AG09319 (cell line): ENCODE measurements around a stretch of chr15.

DNA sequence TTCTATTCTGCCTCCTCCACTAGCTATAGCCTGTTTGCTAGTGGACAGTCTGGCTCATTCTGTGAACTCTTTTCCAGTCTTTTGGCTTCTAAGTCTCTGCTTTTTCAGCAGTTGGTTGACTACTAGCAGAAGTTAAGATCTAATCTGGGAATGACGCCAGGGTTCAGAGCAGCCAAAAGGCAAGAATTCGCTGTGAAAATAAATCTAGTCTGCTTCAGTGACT is 73.7 kb upstream of the WDR72 start:
- RRBS: no CpG with 5 or more reads among the region's 2 CpGs

DNA sequence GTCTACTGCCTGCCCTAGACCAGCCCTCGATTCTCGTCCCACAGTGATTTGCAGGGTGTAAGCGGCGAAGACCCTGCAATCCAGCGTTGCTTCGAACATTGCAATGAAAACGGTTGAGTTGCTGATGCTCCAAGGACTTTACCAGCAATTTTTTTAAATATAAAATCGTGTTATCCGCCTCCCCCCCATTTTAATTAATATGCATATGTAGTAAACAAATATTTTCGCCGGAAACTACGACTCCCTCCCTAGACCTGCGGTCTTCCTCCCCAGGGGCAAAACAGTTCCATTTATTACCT is 489 bp upstream of the RSL24D1 start:
- RRBS: no CpG with 5 or more reads among the region's 13 CpGs

- RRBS: no CpG with 5 or more reads among the region's 6 CpGs
These were observed 33.9 kb downstream of the RAB27A start for GRCh38 chr15:55255713-55256144.

DNA sequence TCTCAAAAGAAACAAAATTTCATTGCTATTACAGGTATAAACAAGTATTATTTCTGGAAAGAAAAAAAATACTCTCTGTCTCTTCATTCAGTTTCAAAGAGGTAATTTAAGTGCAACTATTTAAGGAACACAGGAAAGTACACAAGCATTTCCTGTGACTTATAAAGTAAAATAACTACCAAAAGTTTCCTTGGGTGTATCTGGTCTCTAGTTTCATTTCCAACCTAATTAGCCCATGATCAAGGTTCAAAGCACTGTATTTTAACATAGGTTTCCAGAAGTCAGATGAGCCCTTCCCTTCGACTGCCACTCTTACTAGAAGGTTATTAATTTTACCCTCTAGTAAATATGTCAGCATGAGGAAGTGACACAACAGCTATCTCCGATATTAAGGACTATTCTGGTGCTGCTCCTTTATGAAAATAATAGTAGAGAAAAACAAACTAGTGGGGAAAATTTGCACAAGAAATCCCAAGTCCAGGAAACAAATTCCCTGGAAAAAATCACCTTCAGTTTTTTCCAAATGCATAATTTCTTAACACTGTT is 35.4 kb downstream of the CCPG1 start:
- RRBS: no CpG with 5 or more reads among the region's 2 CpGs

DNA sequence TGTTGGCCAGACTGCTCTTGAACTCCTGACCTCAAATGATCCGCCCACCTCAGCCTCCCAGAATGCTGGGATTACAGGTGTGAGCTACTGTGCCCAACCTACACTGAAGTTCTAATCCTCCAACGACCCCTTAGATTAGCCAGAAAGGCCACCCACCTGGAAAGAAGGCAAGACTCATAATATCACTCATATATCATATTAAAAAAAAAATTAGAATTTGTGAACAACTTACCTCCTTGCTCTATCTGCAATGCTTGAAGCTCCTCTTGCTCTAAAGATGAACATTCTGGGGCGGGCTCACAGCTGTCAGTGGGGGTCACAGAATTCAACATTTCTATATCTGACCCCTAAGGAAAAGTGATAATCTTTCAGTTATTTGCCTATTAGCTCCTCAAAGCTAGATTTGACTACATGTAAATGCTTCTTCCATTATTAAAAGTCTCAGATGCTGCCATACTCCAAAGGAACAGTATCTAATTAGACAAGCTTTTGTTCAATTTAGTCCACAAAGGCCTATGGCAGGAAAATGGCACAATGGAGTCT is 22.7 kb downstream of the CCPG1 start:
- RRBS: no CpG with 5 or more reads among the region's 3 CpGs

GRCh38 chr15:55799700-55800225 is 56.8 kb upstream of the PRTG start:
- RRBS: no CpG with 5 or more reads among the region's 6 CpGs

DNA sequence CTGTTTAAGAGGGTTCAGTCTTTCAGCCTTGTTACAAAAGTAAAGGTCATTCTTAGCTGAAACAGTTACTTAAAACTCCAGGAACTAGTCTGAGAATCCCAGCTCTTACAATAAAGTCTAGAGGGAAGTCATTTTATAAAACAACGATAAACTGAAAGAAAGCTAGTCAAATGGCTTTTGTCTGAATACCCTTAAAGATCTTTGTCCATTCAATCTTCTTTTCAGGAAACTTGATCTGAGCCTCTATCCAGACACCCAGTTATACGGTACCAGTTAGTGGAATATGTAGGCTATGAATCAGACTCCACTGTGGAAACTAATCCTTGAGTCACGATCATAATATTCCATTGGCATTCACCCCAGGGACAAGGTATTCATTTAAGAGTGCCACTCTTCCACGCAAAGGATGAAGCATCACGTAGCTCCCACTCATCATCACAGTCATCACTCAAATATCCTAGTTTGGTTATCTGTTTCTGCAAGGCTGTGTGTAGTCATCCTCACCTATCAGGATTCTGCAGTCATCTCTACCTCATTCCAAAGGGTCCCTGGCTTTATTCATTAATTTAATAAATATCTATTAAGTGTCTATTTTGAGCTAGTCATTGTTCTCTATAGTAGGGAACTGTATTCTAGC is 85.7 kb downstream of the NEDD4 start:
- RRBS: no CpG with 5 or more reads among the region's 5 CpGs

DNA sequence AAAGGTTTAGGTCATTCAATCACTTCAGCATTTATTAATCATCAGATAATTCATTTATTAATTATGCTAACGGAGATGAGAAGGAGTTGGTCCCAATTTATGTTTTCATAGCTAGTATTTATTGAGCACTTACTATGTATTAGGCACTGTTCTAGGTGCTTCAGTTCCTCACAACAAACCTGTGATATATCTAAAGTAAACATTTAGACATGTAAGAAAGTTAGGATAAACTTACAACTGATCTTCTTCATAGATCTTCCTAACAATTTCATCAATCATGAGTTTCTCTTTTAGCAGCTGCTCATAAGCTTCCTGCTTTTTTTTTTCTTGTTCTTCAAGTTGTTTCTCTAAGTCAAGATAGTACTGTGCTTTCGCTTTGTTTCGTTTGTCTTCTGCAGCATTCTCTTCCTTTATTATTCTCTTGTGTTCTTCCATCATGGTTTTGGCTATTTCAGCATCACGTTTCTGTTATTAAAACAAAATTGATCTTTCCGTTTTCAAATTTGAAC is 20.7 kb downstream of the MNS1 start:
- RRBS: no CpG with 5 or more reads among the region's 5 CpGs

DNA sequence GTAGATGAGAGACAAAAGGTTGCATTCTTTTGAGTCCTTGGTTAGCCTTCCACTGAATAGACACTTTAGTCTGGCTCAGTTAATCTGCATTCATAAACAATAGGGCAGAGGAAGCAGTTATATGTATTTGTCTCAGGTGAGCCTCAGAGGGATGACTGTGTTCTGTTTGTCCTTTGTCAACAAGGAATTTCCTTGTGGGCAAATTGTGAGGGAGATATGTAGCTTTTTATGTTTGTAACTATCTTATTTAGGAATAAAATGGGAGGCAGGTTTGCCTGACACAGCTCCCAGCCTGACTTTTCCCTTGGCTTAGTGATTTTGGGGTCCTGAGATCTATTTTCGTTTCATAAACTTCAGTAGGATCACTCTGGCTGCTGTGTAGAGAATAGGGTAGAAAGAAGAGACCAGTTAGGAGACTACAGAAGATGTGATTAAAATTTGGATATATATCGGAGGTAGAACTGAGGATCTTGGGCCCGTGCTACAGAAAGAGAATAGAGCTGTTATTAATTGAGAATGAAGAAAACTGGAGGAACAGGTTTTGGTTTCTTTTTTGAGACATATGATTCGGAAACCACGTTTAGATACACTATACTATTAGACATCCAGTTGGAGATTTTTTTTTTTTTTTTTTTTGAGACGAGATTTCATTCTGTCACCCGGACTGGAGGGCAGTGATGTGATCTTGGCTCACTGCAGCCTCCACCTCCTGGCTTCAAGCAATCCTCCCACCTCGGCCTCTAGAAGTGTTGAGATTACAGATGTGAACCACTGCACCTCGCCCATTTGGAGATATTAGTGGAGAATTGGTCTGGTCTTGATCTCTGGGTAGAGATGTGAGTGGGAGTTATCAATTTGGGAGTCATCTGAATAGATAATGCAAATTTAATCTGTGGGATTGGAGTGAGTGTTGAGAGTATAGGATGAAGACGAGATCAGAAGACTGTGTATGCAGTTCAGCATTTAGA is 50.8 kb downstream of the TCF12 start:
- RRBS: no CpG with 5 or more reads among the region's 10 CpGs

GRCh38 chr15:57114069-57114549 is 195.7 kb downstream of the TCF12 start:
- RRBS: no CpG with 5 or more reads among the region's 3 CpGs

DNA sequence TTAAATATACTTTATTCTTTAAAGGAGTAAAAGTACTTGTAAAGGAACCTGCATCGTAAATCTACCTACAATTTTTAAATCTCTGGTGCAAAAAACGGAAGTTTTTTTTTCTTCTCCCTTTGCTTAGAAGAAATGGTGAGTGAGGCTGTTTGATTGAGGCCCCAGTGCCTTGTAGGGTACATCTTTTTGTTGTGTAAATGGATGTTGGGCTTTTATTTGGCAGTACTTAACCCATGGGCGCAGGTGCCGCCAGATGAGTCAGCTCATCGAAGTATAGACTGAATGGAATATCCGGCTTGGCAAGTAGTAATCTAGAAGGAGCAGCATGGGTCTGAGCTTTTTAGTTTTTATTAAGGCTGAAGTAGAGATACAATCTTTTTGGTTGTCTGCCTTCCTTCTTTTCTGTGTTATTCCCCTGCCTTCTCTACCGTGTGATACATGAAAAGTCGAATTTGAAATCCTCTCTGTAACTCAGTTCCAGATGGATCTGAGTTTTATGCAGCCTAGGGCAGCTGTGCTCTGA is 177.7 kb upstream of the CGNL1 start:
- RRBS: no CpG with 5 or more reads among the region's 8 CpGs

GRCh38 chr15:57322084-57322474 is 54.2 kb upstream of the CGNL1 start:
- RRBS: no CpG with 5 or more reads among the region's 7 CpGs

- RRBS: no CpG with 5 or more reads among the region's 12 CpGs
These were observed 23.8 kb upstream of the CGNL1 start for GRCh38 chr15:57352502-57352920.

DNA sequence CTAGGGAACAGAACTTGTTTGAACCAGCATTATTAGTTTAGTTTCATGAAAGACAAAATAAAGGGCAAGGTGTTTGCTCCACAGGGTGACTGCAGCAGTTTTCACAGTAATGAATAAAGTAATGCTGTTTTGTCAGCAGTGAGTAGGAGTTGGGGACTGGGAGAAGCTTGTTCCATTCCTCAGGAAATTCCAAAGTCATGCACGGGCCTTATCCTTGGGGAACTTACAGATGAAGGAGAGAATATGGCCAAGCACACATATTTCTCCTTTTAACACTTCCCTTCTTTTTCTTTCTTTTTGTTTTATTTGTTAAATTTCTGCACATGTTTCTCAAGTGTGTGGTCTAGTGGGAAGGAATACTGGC is 100.4 kb downstream of the CGNL1 start:
- RRBS: no CpG with 5 or more reads among the region's 1 CpG

- RRBS: no CpG with 5 or more reads among the region's 5 CpGs
These were observed 42.9 kb upstream of the MYZAP start for GRCh38 chr15:57548762-57549198.

DNA sequence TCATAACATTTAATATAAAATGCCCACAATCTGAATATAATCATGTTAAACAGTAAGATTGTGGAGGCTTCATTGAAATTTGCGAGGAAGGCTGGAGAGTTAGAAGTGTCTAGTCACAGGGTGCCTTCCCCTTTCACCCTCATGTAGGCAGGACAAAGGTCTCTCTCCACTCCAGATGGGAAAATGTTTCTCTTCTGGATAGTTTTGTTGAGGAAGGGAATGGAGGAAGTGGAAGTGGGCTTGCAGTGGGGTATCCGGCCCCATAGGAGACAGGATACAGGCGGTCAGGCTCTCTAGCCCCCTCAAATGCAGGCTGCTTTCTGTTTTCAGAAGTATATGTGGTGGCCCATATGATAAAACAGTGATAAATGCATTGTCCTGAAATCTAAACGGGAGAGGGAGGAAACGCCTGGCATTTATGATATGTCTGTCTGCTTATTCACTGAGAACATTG is 13.3 kb upstream of the MYZAP start:
- RRBS: no CpG with 5 or more reads among the region's 5 CpGs

DNA sequence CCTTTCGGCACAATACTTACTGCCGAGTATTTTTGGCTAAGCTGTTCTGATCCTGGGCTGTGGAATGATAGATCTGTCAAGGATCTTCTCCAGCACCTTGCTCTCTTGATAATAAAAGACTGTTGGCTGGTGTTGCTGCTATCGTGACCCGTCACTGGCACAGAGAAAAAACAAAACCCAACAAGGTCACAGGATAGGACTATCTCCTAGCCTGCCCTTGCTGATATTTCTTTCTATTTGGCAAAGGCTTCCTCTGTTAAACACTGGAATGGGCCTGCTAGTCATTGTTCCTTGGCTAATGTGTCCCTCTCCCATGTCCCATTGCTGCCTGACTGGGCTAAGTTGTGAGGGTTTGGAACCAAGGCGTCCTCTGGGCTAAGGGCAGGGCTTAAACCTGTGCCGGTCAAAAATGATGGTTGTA is 3.9 kb downstream of the MYZAP start:
- RRBS: no CpG with 5 or more reads among the region's 6 CpGs

DNA sequence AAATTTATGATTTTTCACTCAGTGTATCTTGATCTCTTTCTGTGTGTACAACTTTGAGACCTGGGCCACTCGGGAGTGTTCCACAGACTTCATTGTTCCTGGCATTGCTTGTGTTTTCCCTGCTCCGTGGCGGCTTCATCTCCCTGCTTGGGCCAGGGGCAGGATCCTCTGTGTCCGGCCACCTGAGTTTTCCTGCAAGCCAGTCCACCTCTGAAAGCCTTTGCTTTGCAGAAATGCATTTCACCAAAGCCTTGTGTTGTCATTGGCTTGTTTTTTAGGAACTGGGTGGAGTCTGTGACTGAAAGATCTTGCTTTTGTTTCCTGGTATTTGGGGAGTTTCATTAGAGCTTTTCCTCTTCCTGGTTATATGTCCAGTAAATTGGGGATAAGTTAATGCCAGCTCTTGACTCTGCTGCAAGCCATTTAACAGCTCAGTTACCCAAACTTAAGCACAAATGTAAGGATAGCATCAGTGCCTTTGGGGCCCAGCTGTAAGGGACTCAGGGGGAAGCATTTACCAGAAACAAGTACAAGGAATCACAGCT is 23.7 kb downstream of the MYZAP start:
- RRBS: no CpG with 5 or more reads among the region's 4 CpGs

- RRBS: no CpG with 5 or more reads among the region's 8 CpGs
These were observed 34.0 kb downstream of the MYZAP start for GRCh38 chr15:57625632-57626228.

DNA sequence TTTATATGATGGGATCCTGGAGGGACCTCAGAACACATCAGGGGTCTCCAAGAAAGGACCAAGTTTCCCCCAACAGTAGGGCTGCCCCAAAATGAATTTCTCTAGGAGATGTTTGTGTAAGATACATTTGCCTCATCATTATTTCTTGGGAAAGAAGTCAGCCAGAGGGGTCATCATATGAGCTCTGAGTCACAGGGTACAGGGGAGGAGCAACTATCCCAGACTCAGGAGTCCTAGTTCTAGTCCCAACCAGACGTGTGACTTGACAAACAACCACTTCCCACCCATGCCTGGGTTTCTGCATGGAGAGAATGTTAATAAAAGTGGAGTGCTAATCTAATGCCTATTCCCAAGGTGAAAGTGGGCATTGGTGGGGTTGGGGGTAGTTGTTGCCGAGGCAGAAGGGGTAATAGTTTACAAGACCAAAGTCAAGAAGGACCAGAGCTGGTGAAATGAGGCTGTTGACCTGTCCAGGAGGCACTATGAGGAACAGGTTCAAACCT is 144.1 kb downstream of the ALDH1A2 start:
- RRBS: no CpG with 5 or more reads among the region's 2 CpGs